ENCODE measurements around a stretch of chr20.

- PRO-cap: no peak
Observed at GRCh38 chr20:45775052-45775416, 16.6 kb downstream of the WFDC3 start.

- PRO-cap: no peak
Observed at GRCh38 chr20:45789925-45790205, 1.8 kb downstream of the WFDC3 start.

- PRO-cap: no peak
Observed at GRCh38 chr20:45817418-45818143, 5.1 kb downstream of the UBE2C start.

- PRO-cap: no peak
Observed at GRCh38 chr20:45893850-45894616, 2.9 kb downstream of the CTSA start.

DNA sequence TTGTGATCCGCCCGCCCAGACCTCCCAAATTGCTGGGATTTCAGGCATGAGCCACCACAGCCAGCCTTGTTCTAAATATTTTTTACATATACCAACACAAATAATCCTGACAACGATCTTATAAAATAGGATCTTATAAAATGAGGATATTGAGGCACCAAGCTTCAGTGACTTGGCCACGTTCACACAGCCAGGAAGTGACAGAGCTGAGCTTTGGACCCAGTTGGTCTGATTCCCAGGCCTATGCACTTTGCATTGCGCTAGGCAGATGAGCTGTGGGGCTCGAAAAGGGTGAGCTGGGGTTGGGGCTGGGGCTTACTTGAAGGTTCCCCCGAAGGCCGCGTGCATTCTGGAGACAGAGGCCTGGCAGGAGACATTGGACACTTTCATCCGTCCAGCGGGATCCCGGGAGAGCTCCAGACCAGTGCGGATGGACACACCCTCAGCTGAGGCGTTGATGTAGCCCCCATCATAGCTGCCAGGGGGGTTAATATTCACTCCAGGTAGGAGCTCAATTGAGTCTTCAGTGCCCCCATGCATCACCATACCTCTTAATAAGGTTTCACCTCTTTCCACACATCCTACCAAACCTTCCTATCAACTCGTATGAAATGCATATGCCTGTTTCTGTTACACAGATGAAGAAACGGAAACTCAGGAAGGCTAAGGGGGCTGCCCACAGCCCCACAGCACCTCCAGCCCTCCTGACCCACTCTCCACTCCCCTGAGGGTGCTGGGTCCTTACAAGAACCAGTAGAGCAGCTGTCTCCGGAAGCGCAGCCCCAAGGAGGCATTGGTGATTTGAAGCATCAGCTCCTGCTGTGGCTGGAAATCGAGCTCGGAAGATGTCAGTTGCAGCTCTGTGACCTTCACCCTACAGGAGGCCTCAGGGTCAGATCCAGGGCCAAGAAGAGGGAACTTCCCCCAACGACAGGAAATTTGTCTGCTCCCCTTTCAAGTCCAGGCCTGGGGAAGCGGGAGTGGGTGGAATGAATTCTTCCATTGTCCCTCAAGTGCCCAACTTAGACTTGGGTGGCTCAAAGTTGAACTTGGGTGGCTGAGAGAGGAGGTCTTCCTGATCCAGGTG, 2.4 kb downstream of the PLTP start:
- PRO-cap: no peak

- PRO-cap: bidirectional peak, plus-strand start at chr20:45911181, minus-strand start at chr20:45910906
Observed at GRCh38 chr20:45910566-45911528, 1.1 kb downstream of the PLTP start.

GRCh38 chr20:45918908-45919516, 7.1 kb upstream of the PLTP start:
- PRO-cap: no peak

GRCh38 chr20:45971092-45971678, 818 bp downstream of the ZNF335 start:
- PRO-cap: no peak

DNA sequence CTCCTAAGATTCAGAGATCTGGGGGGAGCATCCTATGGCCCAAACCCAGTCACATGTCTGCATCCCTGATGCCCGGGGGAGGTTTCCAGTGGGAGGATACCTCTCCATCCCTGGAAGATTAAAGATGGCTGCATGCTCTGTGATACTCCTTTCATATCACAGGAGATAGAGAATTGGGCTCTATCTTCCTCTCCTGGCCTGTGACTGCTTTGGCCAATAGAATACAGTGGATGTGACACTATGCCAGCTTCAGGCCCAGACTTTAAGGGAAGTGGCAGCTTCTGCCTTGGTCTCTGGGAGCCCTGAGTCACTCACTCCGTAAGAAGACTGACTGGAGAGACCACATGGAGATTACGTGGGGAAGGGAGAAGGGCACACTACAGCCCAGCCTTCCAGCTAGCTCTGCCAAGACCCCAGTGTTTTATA, 10.4 kb upstream of the MMP9 start:
- PRO-cap: no peak

- PRO-cap: no peak
Observed at GRCh38 chr20:46020566-46020935, 8.5 kb upstream of the SLC12A5 start.

DNA sequence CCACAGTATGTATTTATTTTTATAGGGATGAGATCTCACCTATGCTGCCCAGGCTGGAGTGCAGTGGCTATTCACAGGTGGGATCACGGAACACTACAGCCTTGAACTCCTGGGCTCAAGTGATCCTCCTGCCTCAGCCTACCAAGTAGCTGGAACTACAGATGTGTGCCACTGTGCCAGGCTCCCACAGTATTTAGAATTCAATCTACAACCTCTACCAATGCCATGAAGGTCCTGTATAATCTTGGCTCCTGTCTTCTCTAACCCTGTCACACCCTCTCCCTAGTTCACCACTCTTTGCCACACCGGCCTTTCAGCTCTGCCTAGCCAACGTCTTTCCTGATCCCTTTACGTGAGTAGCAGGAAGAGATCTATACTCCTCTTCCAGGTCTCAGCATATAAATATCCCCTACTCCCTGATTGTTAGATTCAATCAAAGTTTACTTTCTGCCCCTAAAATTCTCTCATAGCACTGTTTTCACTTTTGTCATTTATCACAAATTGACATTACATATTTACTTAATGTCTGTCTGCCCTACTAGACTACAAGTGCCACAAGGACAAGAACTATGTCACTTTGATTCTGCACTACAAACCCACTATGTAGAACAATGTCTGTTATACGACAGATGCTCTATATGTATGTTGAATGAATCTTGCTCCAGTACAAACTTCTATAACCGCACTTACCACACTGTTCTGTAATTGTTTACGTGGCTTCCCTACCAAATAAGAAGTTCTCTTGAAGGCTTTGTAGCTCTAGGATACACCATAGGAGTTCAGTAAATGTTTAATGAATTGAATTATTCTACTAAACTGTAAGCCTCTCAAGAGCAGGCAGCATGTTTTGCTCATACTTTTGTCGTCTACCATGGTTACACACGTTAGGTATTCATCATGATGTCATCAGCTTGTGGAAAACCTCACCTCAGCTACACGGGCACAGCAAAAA, 17.2 kb downstream of the NCOA5 start:
- PRO-cap: no peak

DNA sequence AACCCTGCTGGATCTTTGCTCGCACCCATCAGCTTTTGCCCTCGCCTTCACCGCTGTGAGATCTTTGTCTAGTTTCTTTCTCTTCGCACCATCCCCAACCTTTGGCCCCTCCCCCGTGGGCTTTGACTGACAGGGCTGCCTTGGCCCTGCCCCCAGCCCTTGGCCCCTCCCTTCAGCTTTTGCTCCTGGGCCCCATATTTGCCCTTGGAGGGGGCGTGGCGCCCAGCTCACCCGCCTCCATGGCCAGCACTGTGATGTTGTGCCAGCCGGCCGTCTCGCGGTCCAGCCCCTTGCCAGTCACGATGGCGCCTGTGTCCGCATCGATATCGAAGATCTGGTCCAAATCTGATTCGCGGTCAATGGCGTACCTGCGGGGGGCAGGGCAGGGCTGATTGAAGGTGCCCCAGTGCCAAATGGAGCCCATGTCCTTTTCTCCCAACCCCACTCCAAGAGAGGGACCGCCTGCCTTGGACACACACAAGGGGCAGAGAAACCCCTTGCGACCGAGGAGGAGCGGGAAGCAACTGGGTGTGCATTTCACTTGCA, 81.2 kb downstream of the CD40 start:
- PRO-cap: no peak

- PRO-cap: no peak
Observed at GRCh38 chr20:46215653-46216508, 92.4 kb downstream of the CDH22 start.

DNA sequence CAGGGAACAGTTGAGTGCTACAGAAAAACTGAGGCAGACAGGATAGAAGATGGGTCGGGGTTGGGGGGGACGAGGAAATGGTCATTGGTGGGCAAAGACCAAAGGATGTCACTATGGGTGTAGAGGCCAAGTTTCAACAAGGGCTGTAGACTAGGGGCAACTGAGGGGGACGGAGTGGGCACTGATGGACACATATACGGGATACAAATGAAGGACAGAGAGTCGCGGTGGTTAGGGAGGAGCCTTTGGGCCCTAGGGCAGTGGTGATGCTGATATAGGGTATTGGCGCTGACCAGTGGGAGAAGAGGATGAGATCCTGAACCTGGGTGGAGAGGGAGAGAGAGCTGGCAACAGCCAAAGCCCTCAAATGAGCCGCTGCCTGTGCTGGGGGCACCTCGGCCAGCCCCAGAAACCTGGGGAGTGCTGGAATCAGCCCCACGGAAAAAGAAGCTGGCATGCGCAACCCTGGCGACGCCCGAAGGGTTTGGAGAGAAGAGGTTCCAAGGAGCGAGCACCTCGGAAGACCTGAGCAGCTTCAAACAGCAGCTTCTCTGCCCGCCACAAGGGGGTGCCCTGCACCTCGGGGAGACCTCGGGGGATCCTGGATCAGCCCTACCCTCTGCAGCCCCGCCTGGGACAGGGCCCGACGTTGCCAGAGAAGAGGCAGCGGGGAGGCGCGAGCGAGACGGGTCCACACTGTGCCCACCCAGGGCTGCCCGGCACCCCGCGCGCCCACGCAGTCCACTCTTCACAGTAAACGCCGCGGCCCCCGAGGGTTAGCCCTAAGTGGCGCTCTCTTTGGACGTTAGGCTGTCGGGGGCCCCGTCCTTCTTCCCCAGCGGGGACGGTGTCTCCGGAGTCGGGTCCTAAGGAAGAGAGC, 1.4 kb downstream of the CDH22 start:
- PRO-cap: no peak

DNA sequence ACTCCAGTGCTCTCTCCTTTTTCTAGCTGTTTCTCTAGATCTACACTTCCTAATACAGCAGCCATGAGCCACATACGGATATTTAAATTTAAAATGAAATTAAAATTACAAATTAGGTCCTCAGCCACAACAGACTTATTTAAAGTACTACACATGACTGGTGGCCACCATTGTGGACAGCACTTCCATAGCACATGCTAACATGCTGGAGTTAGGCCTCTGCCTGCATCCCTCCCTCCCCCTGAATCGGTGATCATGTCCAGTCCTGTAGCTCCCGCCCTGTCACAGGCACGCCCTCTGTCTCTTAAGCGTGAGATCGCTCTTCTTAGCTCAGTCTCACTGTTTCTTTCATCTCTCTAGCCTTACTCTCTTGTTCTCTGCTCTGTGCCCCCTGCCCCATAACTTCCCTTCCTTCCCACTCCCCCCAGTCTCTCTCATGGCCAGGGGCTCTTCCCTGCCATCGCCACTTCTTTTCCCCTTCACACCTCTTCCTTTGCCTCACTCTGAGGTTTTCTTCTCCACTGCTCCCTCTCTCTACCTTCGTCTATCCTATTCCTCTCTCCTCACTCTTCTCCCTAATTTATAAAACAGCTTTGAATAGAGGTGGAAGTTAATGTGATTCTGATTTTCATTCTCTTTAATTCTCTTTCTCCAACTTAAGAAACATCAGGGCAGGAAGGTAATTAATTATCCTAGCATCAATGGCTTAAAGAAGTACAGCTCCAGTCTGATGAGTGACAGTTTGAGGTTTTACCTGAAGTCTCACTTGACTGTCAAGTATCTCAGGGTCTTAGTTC, 13.4 kb upstream of the SLC35C2 start:
- PRO-cap: no peak

- PRO-cap: no peak
Observed at GRCh38 chr20:46928559-46929182, 34.0 kb downstream of the EYA2 start.

- PRO-cap: no peak
Observed at GRCh38 chr20:46931523-46932252, 37.0 kb downstream of the EYA2 start.

DNA sequence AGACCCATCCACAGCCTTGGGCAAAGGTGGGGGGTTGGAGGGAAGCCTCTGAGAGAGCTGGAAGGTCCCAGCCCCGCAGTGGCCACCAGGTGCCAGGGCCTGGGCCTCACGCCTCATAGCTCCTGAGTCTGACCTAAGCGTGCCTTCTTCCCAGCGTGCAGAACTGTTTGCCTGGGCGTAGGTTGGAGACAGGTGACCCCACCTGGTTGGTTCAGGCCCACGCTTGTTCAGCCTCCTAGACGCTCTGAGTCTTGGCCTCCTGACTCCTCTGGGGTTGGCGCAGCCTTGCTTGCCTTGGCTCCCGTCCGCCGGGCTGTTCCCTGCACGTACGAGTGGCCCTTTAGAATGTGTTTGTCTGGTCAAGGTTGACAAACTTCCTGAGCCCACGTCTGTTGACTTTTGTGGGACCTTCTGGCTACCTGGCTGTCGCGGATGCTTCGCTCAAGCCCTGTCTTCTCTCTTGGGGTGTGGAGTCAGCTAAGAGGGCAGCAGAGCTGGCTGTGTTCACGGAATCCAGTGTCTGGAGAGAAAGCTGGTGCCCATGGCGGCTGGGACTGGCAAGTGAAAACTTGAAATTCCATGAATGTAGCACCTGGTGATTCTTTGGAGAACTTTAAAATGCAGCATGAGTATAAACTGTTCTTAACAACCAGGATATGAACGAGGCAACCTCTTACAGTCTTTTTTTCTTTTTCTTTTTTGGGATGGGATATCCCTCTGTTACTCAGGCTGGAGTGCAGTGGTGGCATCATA, 71.0 kb downstream of the EYA2 start:
- PRO-cap: no peak

GRCh38 chr20:47275415-47275991, 81.0 kb downstream of the ZMYND8 start:
- PRO-cap: no peak

GRCh38 chr20:47278104-47279313, 78.0 kb downstream of the ZMYND8 start:
- PRO-cap: no peak